ENCODE data around the gene QRICH1.

DNA sequence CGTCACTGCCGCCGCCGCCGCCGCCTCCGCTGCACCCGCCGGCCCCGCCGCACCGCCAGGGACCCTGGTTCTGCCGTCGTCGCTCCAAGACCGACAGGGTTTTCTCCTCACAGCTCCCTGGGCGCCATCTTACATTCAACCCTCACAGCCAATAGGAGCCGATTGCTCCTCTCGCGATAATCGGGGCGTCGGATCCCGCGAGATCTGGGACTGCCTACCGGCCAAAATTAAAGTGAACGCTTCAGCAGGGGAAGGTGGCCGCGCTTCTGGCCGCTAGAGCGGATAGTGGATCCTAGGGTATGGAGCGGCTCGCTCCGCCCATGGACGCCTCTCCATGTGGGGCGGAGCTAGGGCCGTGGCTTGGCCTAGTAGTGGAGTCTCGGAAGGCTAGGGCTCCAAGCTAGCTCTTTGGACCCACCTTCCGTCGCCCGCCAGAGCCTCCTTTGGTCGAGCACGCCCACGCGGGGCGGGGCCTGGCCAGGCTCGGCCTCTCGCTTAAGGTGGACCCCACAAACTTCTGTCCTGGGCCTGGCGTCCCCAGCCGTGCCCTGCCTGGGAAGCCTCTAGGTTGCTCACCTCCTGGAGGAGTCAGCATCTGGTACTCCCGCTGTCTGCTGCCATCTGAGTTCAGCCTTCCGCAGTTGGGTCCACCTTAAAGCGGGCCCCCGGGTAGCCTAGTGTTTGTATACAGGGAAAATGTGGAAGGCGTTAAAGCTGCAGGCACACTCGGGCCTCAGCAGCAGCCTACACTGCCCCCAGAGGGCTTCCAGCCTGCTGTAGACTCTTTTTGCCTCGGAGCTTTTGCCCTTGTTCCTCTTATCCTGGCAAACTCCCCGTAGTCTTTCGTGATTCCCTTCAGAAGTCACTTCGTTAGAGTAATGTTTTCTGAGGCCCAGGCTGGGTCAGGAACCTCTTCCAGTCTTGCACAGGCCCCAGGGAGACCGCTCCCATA, at the start of gene QRICH1:
QRICH1 (minus strand) TSS at position 153 of the 952 bp plus-strand sequence.
- PRO-cap = bidirectional peak, plus-strand start at position 230 of the sequence, minus-strand start at position 131 of the sequence; bidirectional peak, plus-strand start at position 285 of the sequence, minus-strand start at position 268 of the sequence; bidirectional peak, plus-strand start at position 474 of the sequence, minus-strand start at position 445 of the sequence; bidirectional peak, plus-strand start at position 684 of the sequence, minus-strand start at position 627 of the sequence

- PRO-cap = no peak
These were observed 6.5 kb downstream of the USP19 start for GRCh38 chr3:49114126-49114596.

DNA sequence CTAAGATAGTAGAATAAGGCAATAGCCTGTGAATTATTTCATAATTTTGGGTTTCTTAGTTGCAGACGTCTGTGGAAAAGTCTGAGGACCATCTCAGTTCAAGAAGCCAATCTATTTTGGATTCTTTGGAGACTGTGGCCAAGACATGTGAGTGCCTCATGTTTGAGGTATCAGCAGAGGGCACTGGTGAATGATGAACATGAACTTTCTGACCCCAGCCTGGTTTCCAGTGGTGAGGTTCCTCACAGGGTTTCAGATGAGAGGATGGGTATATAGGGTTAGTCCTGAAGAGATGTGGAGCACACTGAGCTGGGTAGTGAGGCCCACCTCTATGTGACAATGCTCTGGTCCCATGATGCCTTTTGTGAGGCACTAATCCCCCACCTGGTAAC, 32.4 kb downstream of the C3orf62 start:
- PRO-cap = no peak

DNA sequence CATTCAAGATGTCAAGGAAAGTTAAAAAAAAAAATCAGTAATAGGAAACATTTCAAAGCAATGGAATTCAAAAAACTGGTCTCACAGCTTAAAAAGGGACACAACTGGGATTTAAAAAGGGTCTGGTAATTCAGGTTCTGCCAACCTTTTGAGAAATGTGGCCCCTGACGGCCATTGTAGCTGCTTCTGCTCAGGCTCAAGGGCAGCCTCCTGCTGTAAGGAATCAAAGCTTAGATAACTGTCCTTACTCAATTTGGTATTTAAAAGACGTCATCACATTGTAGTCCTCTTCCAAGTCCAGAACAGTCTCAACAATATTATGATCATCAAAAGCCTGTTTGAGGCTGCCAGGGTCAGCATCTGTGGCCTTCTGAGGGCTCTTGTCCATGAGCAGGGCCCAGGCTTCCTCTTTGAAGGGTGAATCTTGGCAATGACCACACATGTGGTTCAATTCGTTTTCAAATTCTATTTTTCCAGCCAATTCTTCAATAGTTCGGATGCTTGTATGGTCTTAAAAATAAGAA, 6.0 kb downstream of the C3orf62 start:
- PRO-cap = no peak

- PRO-cap = no peak
These were observed 909 bp upstream of the C3orf62 start for GRCh38 chr3:49277998-49278284.

GRCh38 chr3:49339430-49339687, 494 bp downstream of the USP4 start:
- PRO-cap = no peak

DNA sequence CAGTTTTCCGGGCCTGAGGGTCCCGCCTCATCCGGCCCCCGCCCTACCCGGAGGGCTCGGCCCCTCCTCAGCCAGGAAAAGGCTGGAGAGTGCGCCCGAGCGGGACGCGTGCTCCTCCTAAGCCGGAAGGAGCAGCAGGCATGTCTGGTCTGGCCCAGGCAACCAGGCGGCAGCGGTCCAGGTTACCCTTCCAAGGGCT, 131 bp upstream of the GPX1 start:
- PRO-cap = bidirectional peak, plus-strand start at position 74 of the sequence, minus-strand start outside the sequence

DNA sequence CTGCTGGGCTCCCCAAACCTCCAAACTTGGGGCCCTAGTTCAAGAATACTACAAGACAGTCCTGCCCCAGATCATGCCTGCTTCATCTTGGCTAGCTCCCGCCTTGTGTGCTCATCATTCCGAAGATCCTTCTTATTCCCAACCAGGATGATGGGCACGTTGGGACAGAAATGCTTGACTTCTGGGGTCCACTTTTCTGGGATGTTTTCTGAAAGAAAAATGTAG, 4.2 kb upstream of the GPX1 start:
- PRO-cap = no peak

DNA sequence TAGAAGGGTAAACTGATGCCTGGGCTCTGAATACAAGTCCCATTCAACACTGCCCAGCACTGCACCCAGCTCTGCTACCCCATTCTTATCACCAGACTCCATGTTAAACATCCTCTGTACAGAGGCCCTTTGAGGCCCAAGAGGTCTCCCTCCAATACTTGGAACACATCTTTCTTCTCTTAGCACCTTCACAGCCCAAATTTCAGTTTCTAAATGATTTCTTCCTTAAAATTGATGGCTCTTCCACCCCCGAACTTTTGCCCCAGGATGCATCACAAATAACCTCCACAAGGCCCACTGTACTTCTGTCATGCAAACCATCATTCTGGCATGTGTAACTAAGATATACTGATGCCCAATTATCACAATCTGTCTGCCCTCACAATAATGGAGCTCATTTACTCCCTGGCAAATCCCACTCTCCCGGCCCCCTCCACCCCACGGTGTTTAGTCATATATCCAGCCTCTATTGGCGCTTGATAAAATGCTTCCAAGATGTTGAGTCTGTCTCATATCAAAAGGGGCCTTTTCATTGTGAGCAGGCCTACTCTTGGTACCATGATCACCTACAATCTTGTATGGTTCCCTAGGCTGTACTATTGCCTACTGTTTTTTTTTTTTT, 12.6 kb upstream of the GPX1 start:
- PRO-cap = no peak

- PRO-cap = no peak
These were observed 8.5 kb upstream of the DAG1 start for GRCh38 chr3:49461186-49462415.

DNA sequence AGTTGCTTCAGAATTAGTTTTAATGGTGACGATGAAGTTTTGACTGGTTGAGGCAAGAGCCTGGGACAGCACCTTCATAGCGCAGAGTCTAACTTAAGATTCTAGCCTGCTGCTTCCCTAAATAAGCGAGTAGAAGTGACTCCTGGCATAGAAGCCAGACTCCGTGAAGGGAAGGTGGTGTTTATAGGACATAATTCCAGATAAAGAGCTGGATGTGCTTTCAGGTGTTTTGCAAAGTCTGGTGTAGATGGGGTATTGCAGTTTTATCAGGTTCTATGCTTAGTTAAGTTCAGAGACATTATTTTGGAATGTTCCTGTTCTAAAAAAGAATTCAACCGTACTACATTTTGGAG, 1.0 kb downstream of the DAG1 start:
- PRO-cap = no peak

DNA sequence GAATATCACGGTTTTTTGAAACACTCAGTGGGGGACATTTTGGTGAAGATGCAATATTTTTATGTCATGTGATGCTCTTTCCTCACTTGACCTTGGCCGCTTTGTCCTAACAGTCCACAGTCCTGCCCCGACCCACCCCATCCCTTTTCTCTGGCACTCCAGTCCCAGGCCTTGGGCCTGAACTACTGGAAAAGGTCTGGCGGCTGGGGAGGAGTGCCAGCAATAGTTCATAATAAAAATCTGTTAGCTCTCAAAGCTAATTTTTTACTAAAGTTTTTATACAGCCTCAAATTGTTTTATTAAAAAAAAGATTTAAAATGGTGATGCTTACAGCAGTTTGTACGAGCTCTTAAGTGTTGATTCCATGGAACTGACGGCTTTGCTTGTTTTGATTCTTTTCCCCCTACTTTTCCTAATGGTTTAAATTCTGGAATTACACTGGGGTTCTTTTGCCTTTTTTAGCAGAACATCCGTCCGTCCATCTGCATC, 20.0 kb upstream of the BSN start:
- PRO-cap = no peak

DNA sequence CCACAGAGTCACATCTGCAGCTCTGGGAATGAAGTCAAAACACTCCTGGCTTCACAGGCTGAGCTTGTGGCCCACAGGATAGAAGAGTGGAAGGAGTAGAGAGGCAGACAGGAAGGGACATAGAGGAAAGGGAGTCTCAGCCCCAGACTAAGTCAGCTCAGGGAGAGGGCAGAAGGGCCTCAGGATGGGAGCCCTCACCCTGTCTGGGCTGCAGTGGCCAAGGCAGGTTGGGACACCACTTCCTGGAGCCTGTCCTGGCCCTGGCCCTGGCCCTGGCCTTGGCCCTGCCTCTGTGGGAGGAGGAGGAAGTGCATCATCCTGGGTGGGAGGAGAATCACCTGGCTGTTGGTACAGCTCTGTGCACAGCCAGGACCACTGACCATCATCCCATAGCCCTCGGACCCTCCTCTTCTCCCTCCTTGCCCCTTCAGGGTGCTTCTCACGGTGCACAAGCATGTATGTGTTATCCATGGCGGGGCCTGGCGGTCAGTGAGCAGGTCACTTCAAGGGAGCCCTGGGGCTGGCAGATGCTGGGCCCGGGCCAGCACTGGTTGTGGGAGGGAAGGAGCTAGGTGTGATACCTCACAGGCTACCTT, 8.3 kb upstream of the APEH start:
- PRO-cap = no peak

DNA sequence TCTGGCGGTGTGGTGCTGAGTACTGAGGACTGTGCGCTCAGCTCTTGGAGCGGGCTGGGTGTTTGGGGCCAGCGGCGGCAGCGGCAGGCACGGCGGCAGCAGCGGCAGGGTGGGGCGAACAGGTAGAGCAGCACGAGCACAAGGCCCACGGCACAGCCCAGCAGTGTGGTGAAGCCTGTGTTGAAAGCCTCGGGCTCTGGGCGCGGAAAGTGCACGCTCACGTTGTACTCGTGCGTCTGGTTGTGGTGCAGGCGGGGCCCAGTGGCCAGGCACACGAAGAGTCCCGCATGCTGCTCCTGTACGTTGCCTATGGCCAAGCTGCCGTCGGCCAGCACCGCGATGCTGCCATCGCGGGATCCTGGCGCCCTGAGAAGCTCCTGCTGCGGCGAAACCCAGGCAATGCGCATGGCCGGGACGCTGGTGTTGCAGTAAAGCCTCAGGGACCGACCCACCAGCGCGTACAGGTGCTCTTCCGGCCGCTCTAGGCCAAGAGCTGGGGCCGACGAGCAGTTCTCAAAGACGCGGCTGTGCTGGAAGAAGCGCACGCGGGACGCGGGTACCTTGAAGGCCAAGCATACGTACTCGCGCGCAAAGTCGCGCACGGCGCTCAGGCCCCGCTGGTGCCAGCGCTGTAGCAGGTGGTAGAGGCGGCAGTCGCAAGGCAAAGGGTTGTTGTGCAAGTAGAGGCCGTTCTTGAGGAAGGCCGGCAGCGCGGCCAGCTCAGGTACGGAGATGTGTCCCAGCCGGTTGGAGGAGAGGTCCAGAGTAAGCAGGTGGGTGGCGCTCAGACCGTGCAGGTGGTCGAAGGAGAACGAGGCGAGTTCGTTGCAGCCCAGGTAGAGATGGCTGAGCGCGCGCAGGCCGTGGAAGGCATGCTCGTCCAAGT, 1.1 kb downstream of the AMIGO3 start:
- PRO-cap = bidirectional peak, plus-strand start at position 790 of the sequence, minus-strand start at position 463 of the sequence

DNA sequence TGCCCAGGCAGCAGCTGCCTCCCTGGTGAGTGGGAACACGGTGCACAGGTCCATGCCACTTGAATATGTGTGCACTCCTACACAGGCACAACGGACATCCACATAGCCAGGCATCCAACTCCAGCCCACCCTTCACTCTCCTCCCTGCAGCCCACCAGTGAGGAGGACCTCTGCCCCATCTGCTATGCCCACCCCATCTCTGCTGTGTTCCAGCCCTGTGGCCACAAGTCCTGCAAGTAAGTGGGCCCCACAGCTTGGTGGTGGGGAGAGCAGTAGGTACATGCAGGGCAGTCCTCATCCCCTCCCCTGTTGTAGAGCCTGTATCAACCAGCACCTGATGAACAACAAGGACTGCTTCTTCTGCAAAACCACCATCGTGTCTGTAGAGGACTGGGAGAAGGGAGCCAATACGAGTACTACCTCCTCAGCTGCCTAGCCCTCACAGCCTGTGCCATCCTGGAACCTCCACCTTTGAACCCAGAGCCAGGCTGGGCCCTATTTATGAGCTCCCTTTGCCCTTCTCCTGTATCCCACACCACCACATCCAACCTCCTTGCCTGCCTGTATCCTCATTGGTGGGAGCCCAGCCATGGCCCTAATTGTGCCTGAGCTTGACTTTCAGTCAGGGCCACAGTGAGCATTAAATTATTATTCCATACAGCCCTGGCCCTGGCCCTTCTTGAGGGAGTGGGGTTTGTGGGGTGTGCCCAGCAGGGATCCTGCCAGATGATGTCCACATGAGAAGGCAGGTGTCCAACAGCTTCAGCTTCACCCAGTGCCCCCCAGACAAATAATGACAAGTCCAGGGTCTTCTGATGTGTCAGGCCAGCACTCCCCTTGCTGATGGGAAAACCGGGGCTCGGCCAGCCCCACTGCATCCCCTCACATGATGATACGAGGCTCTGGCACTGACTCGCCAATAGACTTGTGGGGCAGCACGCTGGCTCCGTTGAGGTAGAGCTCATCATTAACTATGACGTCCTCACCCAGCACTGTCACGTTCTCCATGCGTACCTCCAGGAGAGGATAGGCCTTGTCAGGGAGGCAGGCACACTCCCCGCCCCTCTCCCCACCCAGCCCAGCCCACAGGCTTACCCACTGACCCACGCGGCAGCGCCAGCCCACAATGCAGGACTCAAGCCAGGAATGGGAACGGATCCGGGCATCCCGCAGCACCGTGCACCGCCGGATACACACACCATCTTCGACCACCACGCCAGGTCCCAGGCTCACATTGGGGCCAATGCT, 1.8 kb upstream of the AMIGO3 start:
- PRO-cap = no peak

DNA sequence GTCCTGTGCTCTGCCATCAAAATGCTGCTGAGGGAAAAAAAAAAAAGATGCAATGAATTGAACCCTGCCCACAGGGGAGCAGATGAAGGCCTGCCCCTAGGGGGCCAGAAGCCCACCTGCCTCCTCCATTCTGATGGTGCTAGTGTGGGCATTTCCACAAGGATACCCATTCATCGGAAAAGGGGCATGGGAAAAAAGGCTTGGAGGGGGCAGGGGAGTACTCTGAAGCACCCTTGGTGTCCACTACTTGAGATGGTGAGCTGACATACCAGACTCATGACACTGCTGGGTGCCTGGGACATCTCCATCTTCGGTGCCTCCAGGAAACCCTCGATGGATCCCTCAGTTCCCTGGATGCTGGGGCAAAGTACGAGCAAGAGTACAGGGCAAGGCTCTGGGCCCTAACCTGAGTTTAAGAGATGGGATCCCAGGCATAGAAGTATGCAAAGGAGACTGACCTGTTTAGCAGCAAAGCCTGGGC, 5.1 kb upstream of the IP6K1 start:
- PRO-cap = no peak

DNA sequence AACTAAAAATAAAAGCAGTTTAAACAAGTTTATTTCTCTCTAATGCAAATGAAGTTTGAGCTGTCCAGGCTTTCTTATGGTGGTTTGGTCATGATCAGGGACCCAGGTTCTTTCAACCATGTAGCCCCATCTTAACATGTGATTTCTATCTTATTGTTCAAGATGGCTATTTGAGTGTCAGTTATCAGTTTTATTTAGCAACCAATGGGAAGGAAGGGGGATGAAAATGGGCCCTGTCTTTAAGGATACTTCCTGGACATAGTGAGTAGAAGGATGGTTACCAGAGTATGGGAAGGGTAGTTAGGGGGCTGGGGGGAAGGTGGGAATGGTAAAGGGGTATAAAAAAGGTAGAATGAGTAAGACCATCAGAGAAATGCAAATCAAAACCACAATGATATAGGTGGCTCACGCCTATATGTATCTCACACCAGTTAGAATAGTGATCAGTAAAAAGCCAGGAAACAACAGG, 58.1 kb upstream of the RBM5 start:
- PRO-cap = no peak

DNA sequence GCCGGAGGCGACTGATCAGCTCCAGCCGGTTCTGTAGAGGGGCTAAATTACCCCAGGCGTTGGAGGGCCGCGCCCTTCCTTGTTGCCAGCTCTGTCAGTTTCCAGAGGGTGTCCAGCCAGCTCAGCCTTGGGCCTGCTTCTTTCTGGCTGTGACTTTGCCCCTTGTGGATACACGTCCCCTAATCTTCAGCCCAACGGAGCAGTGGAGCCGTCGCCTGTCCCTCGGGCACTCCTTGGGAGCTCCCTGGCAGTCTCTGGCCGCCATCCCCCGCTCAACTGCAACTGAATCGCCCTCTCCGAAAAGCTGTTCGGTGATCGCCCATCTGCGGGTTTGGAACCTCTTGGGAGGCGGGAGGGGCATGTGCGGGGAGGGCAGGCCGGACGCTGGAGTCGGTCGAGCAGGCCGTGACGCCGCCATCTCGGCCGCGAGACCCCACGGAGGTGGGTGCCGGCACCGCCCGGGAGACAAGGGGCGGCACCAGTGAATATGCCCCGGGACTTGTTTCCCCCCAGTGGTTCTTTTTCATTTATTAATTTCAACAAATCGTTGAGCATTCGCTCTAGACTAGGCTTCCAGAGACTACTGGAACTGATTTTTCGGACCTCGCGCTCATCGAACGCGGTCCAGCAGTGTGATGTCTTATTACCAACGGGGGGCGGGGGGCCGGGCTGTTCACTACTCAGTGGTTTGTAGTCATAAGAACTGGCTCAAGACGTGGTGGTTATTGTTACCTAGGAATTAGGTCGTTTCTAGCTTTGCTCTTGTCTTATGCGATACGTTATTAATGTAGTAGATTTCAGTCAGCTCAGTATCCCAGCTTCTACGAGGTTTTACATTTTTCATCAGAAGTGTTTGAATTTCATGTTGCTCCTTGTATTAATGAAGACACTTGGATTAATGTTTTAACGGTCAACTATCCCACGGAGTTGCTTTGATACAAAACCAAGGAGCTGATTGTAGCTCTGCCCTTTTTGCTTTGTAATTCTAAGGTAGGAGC, 685 bp downstream of the RBM5 start:
- PRO-cap = bidirectional peak, plus-strand start at position 104 of the sequence, minus-strand start at position 90 of the sequence; bidirectional peak, plus-strand start at position 250 of the sequence, minus-strand start at position 284 of the sequence

DNA sequence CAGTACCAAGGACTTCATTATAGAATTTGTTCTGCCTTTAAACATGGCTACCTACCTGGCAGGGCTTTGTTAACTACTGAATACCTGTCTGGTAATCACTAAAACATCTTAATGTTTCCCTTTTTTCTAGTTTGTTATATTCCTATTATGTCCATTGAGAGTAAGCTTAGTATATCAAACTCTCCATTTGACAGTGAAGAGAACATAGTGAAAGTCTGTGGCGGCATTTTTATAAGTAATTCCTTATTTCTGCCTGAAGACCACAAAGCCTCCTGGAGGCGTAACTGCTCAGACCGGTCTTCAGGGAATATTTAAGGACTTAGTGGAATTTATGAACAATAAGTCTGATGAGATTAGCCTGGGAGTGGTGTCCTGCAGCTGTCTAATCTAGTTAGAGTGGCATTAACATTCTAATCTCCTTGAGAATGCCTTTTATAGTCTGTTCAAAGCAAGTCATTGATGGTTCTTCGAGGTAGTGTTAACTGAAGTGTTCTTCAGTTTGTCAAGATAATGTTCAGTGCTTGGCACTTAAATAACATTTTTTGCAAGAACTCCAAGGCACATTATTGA, 12.1 kb downstream of the RBM5 start:
- PRO-cap = no peak

DNA sequence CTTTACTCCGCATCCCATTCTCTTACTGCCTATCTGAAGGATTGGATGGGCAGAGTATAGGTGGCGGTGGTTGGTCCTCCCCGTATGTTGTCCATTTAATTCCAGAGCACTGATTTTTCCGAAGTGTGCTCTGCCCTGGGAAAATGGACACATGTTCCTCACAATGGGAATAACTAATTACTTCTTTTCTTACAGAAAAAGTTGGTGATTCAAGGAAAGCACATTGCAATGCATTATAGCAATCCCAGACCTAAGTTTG, 14.1 kb downstream of the RBM5 start:
- PRO-cap = no peak